HCT116 (cell line): ENCODE measurements around the gene DYNAP.

DNA sequence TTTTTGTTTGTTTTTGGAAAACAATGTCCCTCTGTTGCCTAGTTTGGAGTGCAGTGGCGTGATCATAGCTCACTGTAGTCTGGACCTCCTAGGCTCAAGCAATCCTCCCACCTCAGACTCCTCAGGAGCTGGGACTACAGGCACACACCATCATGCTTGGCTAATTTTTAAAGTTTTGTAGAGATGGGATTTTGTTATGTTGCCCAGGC, 7.2 kb upstream of the POLI start:
- RRBS = no CpG with 5 or more reads among the region's 1 CpG

GRCh38 chr18:54591125-54591477, at the start of gene DYNAP:
Gene DYNAP, plus strand, starts transcription at chr18:54591245.
- RRBS = no CpG with 5 or more reads among the region's 2 CpGs

DNA sequence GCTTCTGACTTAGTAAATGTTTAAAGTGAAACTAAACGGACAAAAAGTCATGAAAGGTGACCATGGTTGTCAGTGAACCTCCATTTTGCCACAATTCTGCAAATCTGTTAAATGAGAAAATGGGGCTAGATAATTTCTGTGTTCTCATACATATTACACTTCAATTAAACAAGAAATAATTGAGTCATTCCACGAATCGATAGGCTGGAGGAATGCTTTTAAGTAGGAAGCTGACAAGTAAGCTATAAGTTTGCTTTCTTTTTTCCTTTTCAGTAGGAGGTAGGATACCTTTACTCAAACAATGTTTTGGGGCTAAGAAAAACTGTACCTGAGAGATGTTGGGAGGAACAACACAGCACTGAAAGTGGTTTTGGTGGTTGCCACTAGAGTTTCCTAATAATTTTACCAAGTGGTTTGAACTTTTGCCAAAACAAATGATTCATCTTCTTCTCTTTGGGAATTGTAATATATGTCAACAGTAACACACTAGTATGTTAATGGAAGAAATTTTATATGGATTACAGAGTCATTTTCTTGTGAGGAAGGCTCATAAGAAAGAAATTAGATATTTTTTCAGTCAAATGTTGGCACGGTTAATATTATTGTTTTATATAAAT, 17.2 kb downstream of the DYNAP start:
- RRBS = no CpG with 5 or more reads among the region's 4 CpGs

DNA sequence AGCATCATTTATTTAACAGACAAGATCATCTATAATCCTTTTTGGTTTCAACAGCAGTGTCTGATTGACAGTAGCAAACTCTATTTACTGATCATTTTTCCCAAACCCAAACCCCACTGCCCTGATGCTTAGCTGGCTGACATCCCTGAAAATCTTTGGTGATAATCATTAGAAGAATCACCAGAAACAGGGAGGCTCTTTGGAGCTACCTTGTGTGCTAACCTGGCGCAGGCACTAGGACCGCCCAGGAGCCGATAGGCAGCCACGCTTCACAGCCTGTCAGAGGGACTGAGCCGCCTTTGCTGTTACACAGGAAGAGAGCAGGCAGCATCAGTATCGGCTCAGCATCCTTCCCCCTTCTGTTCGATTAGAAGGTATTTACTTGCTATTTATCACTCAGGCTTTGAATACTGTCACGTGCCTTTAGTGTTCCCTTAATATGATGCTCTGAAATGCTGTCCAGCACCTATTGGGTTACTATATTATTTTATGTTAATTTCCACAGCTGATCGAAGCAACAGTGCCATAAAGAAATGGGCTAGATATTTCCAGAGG, 110.6 kb upstream of the RAB27B start:
- RRBS = no CpG with 5 or more reads among the region's 9 CpGs

DNA sequence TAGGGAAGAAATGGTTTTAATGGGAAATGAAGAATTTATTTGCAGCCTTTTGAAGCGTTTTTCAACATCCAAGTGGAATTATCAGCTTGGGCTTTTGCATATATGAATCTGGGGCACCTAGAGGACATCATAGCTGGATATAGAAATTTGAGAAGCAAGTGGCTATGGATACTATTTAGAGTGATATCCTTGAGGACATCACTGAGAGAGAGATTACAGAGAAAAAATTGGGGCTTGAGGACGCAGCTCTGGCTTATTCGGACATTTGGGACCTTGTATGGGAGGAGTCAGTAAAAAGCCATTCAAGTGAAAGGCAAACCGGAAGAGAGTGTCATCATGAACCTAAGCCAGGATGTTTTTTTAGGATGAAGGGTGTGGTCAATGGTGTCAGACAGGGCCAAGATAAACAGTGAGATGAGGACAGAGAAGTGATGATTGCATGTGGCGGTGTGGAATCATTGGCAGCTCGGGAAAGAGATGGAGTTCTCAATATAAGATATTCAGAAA, 4.2 kb downstream of the RAB27B start:
- RRBS = no CpG with 5 or more reads among the region's 6 CpGs

GRCh38 chr18:54957828-54958454, 1.3 kb downstream of the CCDC68 start:
- RRBS = no CpG with 5 or more reads among the region's 5 CpGs

DNA sequence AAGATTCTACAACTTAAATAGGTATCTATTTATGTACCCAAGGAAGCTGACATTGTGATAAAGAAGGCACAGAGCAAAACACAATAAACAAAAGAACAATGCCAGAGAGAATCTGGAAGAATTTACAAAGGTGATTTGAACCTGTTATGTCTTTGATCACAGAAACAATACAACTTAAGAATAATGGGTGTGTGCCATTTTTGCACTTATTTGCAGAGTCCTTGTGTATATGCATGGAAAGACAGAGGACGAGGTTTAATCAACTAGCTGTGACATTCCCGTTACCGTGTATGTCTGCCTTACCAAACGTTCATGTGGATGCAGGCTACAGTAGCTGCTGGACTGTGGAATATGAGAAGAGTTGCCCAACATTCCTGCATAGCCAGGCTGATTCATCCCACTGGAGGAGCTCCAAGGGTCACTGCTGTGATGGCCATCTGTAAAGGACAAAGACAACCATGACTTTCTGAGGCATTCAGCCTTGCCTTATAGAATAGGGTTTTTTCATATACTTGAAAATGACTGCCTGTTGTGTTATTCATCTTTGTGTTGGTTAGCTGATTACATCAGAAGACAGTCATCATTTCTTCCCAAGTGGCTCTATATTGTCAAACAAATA, 312.6 kb downstream of the TCF4 start:
- RRBS = no CpG with 5 or more reads among the region's 4 CpGs

- RRBS = no CpG with 5 or more reads among the region's 8 CpGs
Measured at GRCh38 chr18:55402672-55403222, 185.2 kb downstream of the TCF4 start.

DNA sequence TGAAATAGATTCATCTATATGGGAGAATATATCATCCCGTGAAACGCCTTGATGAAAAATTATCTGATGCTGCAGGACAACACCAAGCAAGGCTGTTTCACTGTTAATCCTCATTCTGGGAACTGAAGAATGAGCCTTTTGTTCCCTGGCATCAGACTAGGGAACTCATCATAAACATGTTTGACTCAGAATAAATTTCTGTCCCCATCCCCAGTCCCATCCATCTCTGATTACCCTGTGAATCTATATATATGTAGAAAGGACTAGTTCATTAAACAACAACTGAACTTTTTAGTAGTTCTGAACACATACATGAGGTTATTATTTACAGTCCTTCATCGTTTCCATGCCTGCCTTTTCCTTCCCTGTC, 179.8 kb downstream of the TCF4 start:
- RRBS = no CpG with 5 or more reads among the region's 3 CpGs

GRCh38 chr18:55585651-55586306, 2.2 kb downstream of the TCF4 start:
- RRBS = no CpG with 5 or more reads among the region's 10 CpGs

DNA sequence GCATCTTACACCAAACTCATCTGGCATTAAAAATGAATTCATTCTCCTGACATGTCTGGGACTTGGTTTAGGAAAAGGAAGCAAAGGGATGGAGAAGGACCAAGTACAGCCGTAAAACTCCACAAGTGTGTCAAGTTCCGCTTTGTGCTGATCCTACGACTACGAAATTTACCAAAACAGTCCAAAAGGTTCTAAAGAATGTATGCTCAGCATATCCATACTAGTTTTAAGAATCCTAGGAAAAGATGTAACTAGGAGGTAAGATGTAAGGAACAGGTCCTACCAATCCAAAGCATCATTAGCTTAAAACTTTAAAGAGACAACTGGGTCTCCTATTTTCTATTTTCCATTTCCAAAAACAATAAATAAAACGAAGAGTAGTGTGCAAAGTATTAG, 1.7 kb downstream of the TCF4 start:
- RRBS = no CpG with 5 or more reads among the region's 5 CpGs

GRCh38 chr18:55589431-55590557, 1.8 kb upstream of the TCF4 start:
- RRBS = no CpG with 5 or more reads among the region's 42 CpGs

GRCh38 chr18:55777571-55778088, 189.6 kb upstream of the TCF4 start:
- RRBS = no CpG with 5 or more reads among the region's 3 CpGs

DNA sequence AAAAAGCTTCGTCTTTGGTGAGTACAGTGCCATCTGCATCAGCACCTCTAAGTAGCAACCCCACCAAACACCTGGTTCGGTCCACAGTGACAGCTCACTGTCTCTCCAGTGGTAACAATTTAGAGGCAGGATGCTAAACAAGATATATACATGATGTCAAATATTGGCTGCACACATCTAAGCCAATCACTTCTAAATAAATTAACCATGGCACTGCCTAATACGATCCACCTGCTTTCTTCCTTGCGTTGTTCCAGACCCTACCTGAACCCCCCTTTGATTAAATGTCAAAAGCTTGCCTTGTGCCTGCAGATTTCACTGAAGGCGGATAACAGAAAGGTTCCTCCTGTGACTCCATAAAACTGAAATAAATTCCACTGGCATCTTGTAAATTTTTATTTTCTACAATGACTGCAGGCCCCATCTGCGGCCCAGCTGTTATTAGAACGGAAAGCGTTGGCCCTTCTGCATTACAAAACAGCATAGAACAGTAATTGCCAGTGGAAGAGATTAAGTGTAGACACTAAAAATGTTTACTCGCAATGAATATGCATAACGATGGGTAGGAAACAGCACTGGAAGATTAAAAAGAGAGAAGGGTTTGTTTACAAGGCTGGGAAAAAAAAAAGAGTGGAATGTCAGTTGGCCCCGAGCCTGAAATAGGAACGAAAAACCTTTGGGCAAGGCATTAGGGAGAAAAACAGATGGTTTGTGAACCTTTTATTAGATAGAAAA, 275.7 kb upstream of the TCF4 start:
- RRBS = no CpG with 5 or more reads among the region's 12 CpGs

DNA sequence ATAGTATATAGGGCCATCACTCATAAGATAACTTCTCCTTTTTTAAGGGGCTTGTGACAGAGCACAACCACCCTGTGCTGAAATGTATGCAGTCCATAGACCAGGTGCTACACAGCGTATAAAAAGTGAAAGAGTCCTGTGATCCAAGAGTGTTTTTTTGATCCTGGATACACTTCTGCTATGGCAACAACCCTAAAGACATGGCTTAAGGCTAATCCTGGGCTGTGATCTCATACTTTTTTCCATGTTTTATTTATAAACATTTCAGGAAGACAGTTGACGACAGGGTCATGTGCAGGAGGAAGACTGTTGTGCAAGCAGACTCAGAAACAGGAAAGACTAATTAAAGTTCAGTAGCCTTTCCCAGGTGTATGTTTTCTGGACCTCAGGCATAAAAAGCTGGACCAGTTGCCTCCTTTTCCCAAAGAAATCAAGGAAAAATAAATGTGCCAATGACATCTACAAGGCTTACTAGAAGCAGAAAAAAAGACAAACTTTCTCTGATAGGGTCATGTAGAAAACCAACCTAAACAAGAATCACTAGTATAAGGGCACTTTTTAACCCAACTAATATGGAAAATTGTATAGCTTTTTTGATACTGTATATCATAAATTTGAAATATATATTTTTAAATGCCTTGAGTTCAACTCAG, 400.7 kb upstream of the TCF4 start:
- RRBS = no CpG with 5 or more reads among the region's 2 CpGs

GRCh38 chr18:56487293-56487663, 151.1 kb downstream of the TXNL1 start:
- RRBS = no CpG with 5 or more reads among the region's 6 CpGs

DNA sequence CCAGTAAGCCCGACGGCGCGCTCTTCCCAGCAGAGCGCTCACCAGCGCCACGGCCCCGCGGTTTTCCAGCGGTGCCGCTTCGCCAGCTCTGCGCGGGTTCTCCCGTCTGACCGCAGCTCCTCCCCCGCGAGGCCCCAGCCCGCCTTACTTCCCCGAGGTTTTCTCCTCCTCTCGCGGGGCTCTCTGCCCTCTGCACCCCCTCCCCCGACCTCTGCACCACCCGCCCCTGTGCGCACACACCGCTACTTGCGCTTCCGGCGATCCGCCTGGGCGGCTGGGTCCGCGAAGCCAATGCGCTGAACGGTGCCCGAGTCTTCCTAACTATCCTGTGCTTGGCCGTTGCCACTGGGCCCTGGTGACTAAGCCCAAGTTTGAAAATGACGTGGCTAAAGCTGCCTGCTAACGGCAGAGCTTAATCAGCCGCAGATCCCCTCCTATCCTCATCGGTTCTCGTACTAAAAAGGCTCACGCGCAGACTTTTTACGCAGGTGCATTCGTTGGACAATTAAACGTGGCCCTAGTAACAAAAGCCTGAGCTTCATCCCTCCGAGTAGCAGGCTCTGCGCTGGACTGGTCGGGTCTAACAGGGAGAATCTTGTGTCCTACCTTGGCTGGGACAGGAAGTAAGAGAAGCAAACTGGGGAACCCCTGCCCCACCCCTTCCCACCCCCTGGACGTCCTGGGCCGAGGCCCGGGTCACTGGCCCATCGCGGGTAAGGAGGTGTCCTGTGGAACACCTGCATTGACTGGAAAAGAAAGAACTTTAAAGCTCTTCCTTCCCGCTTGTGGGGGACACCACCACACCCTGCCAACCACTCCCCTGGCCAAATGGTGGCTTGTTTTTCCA, 6.4 kb downstream of the ONECUT2 start:
- RRBS = no CpG with 5 or more reads among the region's 56 CpGs

- RRBS = no CpG with 5 or more reads among the region's 5 CpGs
Measured at GRCh38 chr18:57581092-57581806, 5.3 kb downstream of the FECH start.

GRCh38 chr18:57629947-57630947, 8.6 kb upstream of the NARS1 start:
- RRBS = 2% methylated on average over 14 of the region's 62 CpGs

DNA sequence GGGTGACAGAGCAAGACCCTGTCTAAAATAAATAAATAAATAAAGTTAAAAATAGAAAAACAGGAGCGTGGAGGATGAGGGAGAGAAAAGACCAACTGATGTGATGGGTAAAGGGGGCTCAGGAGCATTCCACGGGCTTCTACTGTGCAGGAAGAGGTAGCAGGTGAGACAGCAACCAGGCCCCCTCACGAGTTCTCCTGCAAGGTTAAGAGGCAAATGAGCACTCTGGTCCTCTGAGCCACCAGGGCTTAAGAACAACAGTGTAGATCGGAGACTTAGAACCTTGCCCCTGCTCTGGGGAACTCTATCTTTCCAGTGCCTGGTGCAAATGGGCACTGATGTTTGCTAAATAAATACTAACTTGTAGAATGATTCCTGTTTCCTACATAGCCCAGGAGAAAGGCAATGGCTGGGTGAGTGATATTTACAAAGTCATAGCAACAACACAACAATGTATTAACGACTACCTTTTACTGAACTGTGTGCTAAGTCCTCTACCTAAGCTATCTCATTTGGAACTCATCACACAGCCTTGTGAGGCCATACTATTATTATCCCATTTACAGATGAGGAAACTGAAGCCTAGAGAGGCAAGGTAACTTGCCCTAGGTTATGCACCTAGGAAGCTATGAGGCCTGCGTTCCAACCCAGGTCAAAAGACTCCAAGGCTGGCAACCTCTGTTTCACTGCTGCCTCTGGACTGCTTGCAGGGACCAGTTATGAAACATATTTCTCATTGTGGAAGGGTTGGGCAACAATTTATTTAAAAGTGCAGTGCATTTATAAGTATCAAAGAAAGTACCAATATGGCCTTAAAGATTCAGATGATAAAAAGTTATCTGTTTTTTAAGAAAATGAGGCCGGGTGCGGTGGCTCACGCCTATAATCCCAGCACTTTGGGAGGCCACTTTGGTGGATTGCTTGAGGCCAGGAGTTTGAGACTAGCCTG, 4.3 kb downstream of the ATP8B1 start:
- RRBS = no CpG with 5 or more reads among the region's 9 CpGs